ENCODE results near the genes PRRT1 and BRD2.

- PRO-cap: no peak
- RAMPAGE, long total RNA, 4 experiments: no peak in any of the 4 experiments
Measured at GRCh38 chr6:31896039-31896917, 1.2 kb downstream of the EHMT2 start.

- PRO-cap: no peak
- RAMPAGE, long total RNA, 4 experiments: no peak in any of the 4 experiments
Measured at GRCh38 chr6:31995635-31996543, 14.0 kb downstream of the C4A start.

- PRO-cap: no peak
- RAMPAGE, long total RNA, 4 experiments: no peak in any of the 4 experiments
Measured at GRCh38 chr6:32010700-32011500, 3.7 kb upstream of the C4B start.

- PRO-cap: no peak
- RAMPAGE, long total RNA, 4 experiments: no peak in any of the 4 experiments
Measured at GRCh38 chr6:32012877-32013260, 1.7 kb upstream of the C4B start.

DNA sequence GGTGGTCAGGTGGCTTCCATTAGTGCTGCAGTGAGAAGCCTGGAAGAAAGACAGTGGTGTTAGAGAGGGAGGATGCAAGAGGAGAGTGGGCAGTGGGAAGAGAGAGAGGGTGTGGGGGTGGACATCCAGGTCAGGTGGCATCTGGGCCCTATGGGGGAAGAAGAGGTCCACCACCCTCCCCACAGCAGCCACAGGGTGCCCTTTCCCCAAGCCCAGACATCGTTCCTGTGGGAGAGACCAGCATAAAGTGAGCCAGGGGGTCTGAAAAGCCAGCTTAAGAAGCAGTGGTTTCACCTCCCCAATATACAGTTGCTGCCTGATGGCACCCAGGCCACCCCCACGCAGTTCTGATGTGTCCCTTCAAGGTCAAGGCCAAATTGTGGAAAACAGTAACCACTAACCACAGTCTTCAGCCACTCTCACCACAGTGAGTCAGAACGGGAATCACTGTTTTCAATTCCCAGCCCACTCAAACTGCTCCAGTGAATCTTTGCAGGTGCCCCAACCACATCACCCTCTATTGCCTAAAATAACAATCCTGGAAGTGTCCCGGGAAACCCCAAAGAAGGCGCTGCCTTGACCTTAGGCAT lies 22.6 kb downstream of the TNXB start:
- PRO-cap: no peak
- RAMPAGE, long total RNA, 4 experiments: no peak in any of the 4 experiments

- PRO-cap: no peak
- RAMPAGE, long total RNA, 4 experiments: no peak in any of the 4 experiments
Measured at GRCh38 chr6:32088368-32089562, 20.4 kb downstream of the TNXB start.

GRCh38 chr6:32111086-32112148 lies 2.3 kb upstream of the TNXB start:
- PRO-cap: no peak
- RAMPAGE, long total RNA, 4 experiments: no peak in any of the 4 experiments

GRCh38 chr6:32146105-32147161 lies 5.3 kb downstream of the PRRT1 start:
- PRO-cap: no peak
- RAMPAGE, long total RNA, 4 experiments: no peak in any of the 4 experiments

DNA sequence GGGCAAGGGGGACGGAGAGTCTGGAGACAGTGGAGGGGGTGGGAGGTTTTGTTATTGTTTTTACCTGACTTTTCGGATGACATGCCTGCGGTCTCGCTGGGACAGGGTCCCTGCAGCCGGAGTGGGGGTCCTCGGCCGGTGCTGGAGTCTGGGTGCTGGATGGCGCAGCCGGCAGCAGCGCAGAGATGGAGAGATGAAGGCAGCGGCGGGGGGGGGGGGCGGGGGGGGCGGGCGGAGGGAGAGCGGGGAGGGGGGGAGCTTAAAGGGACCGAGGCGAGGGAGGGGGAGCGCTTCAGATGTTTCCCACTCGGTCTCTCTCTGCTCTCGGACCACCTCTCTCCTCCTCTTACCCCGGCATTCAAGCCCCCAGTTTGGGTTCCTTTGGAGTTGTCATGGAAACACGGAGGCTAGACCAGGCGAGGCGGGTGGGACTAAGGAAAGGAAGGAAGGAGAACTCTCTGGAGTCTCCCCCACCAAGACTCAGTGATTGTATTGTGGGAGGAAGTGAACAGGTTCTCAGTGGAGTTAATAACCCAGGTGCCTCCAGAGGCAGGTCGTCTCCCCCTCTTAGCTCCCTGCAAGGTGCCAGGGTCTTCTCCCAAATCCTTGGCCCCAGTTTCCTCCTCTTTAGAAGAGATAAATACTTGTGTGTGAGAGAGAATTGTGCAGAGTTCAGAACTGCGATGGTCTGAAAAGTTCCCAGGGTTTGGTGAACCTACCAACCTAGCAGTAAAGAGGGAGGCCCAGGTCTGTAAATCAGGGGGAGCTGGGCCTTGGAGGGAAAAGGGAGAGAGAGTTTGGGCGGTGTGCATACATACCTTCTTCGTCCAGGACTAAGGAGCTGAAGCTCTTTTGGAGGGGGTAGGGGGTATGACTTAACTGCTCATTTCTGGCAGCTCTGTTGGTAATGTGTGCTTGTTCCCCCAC lies at the start of gene PRRT1:
TSS of gene PRRT1 (minus strand) at position 195 of the 927 bp plus-strand sequence.
- PRO-cap: no peak
- RAMPAGE, long total RNA, 4 experiments: no peak in any of the 4 experiments

- PRO-cap: no peak
- RAMPAGE, long total RNA, 4 experiments: no peak in any of the 4 experiments
Measured at GRCh38 chr6:32186308-32186923, 2.4 kb upstream of the AGER start.

- PRO-cap: no peak
- RAMPAGE, long total RNA, 4 experiments: no peak in any of the 4 experiments
Measured at GRCh38 chr6:32201643-32201934, 9.1 kb upstream of the GPSM3 start.

DNA sequence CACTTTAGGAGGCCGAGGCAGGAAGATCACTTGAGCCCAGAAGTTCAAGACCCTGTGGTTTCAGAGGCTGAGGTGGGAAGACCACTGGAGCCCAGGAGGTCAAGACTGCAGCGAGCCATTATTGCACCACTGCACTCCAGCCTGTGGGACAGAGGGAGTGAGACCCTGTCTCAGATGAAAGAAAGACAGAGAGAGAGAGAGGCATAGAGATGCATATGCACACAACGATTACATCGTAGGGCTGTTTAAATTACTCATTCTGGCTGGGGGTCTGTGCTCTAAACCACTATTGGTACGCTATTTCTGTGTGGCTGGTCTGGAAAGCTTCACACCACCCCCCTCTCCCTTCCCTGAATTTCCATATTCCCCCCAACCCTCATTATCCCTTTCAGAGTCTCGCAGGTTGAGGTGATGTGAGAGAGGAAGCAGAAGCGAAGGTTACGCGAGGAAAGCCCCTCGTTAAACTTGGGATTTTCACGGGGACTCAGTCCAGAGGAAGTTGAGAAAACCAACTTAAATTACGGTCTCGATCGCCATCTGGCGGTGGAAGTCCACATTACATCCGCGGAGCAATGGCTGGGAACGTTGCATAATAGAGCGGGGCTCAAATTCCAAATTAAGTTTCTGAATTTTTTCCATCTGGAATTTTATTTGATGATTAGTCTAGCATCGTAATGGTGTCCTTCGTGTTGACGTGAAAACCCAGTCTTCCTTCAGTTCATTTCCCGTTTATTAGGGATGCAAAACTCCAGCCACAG lies 20.0 kb downstream of the HLA-DOB start:
- PRO-cap: no peak
- RAMPAGE, long total RNA, 4 experiments: no peak in any of the 4 experiments

DNA sequence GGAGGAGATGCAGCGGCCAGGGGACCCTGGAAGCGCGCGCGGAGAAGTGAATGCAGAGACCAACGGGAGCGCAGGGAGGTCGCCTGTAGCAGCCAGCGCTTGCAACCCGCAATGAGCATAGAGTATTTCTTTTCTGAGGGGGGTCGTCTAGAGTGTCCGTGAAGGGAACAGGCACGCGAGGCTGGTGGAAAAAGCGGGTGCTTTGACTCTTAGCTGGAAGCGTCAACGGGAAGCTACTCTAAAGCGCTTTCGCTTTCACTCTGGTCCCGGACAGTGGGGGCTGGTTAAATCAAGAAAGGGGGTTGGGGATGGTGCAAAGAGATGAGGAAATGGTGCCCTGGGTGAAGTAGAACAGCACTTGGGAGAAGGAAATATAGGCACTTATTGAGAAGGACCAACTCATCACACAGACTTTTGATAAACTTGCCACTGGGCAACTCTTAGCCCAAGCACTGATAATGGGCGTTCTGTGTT lies 370 bp downstream of the PSMB9 start:
- PRO-cap: no peak
- RAMPAGE, long total RNA, 4 experiments: no peak in any of the 4 experiments

DNA sequence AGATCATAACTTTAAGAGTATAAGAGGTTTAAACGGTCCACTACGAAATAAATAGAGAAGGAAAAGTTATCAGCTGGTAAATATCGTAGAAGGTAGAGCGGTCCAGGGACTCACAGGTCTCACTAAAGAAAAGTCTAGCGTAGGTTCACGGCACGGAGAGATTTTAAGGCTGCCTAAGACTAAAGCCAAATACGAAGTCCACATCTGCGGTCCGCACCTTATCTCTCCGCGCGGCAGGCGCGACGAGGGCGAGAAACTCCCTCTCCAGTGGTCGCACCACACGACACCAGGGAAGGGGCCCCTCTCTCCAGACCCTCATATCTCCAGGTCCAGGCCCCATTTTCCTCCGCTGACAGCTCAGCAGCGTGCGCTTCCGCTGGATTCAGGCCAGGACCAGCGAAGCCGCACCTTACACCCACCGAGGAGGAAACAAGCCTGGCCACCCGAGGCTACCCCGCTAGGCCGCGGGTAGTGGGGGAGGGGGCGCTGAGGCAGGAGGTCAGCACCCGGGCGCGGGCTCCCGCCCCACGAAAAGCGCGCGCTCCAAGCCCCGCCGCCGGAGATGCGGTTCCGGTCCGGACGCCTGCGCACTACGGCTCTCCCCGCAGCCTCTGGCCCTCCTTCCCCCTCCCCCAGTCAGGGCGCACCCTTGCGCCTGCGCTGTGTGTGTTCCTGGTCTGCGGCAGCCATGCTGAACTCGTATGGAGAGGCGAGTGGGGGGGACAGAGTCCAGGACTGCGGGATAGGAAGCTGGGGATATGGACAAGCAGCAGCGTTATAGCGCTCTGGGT lies at the start of gene BRD2:
TSS of gene BRD2 (plus strand) at position 667 of the 791 bp plus-strand sequence.
- PRO-cap: bidirectional peak, plus-strand start at position 660 of the sequence, minus-strand start at position 564 of the sequence
- RAMPAGE, long total RNA, 4 experiments: start-site peak on the minus strand in 1 of 4 experiments, centred at position 571 of the sequence, 18 reads per replicate

DNA sequence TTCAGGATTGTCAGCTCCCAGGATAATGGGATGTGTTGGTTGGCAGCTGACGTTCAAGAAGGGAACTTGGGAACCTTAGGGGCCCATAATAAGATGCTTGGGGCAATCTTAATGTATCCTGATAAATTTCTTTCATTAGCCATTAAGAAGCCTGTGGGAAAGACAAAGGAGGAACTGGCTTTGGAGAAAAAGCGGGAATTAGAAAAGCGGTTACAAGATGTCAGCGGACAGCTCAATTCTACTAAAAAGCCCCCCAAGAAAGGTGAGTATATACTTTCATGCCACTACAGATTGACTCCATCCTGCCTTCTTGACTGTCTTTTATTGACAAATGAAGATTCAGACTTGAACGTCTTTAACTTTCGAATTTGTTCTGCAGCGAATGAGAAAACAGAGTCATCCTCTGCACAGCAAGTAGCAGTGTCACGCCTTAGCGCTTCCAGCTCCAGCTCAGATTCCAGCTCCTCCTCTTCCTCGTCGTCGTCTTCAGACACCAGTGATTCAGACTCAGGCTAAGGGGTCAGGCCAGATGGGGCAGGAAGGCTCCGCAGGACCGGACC lies 11.9 kb downstream of the BRD2 start:
- PRO-cap: no peak
- RAMPAGE, long total RNA, 4 experiments: no peak in any of the 4 experiments

GRCh38 chr6:32980763-32981349 lies 12.5 kb downstream of the BRD2 start:
- PRO-cap: no peak
- RAMPAGE, long total RNA, 4 experiments: no peak in any of the 4 experiments

- PRO-cap: no peak
- RAMPAGE, long total RNA, 4 experiments: no peak in any of the 4 experiments
Measured at GRCh38 chr6:33017689-33018519, 8.5 kb upstream of the HLA-DOA start.

DNA sequence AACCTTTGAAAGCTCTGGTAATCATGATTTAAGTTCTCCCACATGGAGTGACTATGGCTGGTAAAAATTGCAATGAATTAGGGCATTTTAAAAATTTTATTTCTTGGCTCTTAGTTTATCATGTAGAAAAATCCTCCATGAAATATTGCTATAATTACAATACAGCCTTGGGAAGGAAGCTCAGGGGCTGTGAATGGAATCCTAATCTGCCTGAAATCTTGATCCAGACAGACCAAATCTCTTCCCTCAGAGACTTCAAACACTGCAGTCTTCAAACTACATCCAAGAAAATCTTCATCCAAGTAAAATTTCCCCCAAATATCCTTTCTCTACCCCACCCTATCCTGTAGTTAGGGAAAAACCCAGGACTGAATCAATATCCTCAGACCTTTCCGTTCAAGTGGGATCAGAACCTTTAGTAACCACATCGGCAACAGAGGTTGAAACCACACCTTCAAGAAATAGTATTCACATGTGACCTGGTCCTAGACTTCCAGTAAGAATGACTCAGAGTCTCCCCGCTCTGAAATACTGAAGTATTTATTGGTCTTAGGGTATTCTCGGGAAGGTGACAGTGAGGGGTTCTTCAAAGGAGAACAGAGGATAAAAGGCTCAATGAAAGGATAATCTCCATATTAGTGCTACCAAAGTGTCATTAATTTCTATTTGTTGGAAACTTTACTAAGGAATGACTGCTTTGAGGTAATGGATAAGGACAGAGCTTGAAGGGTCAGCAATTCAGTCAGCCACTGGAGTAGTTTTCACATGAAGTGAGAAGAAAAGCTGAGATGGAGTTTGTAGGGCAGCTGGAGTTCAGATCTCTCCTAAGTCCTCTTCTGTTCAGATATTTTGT lies 11.1 kb upstream of the HLA-DPB1 start:
- PRO-cap: no peak
- RAMPAGE, long total RNA, 4 experiments: no peak in any of the 4 experiments

DNA sequence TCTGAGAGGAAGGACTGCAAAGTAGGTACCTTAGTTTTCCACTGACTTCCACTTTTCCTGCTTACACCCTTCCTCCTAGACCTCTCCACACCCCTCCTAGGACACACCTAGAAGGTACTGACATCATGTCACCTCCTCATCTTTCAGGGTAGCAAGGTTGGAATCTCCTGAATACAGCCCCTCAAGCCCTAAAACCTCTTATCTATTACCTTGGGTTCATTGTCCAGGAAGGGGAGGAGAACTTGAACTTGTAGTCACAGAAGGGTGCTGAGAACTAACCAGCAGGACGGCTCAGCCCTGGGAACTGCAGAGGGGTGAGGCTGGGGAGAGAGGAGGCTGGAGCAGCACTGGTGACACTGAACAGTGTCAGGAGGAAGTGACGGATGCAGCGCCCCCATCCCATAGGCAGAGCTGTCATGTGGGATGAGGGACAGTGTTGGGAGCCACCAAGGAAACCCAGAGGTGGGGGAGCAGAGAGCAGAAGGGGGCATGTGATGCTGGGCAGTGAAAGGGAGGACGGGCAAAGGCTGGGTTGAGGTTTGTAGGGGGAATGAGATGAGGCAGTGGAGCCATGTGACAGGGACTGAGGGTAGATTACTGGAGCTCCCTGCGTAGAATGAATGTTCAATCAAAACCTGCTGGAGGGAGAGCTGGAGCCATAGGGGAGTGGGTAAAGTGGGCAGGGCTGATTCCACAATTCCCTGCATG lies 2.0 kb downstream of the HLA-DPB1 start:
- PRO-cap: no peak
- RAMPAGE, long total RNA, 4 experiments: no peak in any of the 4 experiments

DNA sequence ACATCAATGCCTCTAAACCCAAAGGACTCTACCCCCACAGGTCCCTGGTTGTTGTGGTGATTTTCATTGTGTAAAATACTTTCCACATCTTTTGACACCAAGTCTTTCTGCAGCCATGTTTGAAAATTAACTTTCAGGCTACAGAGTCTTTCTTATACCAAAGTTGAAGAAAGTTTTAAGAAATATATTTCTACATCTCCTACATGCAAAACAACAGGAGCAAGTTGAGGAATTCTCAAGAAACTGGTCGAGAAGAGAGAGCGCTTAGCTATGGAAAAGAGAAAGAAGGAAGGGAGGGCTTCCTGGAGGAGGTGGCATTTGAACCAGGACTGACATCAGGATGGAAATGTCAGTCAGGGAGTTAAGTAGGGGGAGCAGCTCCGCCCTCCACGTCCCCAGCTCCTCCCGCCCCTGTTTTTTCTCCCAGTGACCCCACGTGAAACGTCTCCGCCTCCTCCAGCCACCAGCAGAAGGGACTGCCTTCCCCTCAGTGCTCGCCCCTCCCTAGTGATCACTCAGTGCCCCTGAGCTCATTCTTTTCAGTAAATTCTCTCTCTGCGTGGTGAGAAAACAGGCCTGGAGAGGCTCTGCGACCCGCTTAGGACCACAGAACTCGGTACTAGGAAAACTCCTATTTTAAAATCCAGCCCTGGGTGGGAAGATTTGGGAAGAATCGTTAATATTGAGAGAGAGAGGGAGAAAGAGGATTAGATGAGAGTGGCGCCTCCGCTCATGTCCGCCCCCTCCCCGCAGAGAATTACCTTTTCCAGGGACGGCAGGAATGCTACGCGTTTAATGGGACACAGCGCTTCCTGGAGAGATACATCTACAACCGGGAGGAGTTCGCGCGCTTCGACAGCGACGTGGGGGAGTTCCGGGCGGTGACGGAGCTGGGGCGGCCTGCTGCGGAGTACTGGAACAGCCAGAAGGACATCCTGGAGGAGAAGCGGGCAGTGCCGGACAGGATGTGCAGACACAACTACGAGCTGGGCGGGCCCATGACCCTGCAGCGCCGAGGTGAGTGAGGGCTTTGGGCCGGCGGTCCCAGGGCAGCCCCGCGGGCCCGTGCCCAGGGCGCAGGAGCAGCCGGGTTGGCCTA lies 4.5 kb downstream of the HLA-DPB1 start:
- PRO-cap: bidirectional peak, plus-strand start at position 953 of the sequence, minus-strand start at position 912 of the sequence
- RAMPAGE, long total RNA, 4 experiments: no peak in any of the 4 experiments